Monocyte (primary cell): ENCODE measurements around the genes MAN2A2 and RCCD1.

- PRO-cap, 2 experiments, result no peak in any of the 2 experiments
These were observed 30.4 kb downstream of the CRTC3 start for GRCh38 chr15:90559938-90560763.

DNA sequence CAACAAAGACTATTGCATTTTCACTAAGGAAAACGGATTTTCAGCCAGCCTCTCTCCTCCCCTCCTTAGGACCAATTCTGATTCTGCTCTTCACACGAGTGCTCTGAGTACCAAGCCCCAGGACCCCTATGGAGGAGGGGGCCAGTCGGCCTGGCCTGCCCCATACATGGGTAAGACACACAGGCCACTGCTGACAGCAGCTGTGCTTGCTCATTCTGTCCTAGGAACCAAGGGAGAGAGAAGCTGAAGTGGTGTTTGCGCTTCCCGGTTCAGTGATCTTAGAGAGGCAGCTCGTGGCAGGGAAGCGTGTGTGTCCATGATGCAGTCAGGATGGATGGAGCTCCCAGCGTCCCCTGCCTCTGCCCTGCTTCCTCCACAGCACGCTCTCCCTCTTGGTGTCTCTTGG, 77.6 kb downstream of the CRTC3 start:
- PRO-cap, 2 experiments, result no peak in any of the 2 experiments

GRCh38 chr15:90680678-90680887, 36.6 kb upstream of the BLM start:
- PRO-cap, 2 experiments, result no peak in any of the 2 experiments

DNA sequence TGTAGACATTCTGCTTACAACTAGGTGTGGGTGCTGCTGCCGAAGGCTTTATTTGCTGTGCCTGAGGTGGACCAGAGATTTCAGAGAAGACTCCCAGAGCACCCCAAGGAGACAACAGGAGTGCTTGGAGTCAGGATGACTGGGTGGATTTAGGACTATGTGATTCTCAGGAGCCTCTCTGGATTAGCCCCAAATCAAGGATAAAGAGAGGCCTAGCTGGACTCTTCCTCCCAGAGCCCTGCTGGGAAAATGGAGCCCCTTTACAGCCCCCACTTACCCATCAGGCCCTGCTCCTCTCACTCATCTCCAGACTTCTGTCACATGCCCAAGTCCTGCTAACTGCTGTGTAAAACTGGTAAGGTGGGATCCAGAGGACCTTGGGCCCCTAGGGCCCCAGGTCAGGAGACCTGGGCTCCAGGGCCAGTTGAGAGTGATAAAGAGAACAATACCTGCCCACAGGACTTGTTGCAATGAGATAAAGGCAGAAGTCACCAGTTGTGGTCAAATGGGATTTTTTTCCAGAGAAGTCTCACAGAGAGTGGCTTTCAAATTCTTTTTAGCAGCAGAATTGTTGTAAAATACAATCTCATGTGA, 610 bp downstream of the FURIN start:
- PRO-cap, 2 experiments, result no peak in any of the 2 experiments

GRCh38 chr15:90902822-90903672, at the start of gene MAN2A2:
Gene MAN2A2, plus strand, starts transcription at chr15:90903302.
- PRO-cap, 2 experiments, result peak in 2 of 2 experiments; most common plus-strand start chr15:90903302 (in 1); most common minus-strand start chr15:90903241 (in 2)

DNA sequence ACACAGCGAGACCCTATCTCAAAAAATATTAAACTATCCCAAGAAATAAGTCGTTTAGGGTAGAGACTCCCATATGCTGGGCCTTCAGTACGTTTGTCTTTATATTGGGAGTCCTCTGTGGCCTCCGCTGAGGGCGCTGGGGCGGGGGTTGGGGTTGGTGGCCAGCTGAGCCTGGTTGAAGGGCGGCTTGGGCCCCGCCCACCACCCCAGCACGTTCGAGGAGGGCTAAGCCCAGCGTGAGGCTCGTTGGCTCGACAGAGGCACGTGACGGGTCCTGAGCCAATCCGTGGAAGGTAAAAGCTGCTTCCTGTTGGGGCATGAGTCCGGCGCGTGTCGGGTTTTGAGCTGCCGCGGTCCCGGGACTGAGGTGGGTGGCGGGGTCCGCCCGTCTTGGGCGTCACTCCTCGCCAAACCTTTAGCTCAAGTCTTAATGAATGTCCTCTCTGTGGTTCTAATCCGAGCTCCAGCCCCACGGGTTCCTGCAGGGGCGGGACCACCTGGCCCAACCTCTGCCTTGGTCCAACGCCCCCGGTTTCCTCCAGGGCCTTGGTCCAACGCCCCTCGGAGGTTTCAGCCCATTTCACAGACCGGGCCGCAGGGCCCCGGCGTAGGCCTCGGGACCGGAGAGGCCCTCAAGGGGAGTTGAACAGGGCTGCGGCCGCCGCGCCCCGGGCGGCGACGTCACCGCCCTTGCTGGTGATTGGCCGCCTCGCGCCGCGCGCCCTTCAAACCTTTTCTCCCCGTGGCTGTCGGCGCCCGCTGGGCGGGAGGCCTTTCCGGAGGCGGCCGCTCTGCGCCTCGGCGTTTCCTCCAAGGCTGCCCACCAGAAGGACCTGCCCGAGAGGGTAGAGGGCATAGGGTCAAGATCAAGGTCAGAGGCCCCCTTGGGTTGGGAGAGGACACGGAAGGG, at the start of gene RCCD1:
Gene RCCD1, plus strand, starts transcription at position 303 of the 910 bp plus-strand sequence.
- PRO-cap, 2 experiments, result peak in 2 of 2 experiments; most common plus-strand start position 336 of the sequence (in 2); most common minus-strand start position 628 of the sequence (in 1)

DNA sequence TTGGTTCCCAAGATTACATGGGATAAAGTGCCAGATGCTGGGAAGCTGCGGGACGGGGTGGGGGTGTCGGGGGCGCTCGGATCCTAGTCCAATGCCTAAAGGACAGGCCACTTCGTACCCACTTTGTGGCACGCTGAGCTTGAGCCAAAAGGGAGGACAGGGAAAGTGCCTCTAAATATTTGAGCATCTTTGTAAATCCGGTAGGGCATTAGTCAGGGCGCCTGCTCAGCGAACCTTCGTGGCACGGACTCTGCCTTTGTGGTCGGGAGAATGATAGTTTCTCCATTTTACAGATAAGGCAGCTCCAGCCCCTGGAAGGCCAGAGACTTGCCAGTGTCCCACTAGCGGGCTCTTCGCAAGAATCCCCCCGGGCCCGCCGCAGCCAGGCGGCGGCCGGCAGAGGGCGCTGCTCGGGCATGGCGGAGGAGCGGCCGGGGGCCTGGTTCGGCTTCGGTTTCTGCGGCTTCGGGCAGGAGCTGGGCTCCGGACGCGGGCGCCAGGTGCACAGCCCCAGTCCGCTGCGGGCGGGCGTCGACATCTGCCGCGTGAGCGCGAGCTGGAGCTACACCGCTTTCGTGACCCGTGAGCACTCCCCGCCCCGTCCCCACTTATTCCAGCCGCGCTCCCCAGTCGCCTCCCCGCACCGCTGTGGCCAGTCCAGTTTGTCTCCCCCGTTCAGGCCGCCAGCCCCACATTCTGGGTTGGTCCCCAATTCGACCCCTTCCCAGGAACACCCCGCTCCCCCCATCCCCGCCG, 1.8 kb downstream of the RCCD1 start:
- PRO-cap, 2 experiments, result no peak in any of the 2 experiments

- PRO-cap, 2 experiments, result no peak in any of the 2 experiments
These were observed 766 bp downstream of the VPS33B start for GRCh38 chr15:91021340-91022316.

DNA sequence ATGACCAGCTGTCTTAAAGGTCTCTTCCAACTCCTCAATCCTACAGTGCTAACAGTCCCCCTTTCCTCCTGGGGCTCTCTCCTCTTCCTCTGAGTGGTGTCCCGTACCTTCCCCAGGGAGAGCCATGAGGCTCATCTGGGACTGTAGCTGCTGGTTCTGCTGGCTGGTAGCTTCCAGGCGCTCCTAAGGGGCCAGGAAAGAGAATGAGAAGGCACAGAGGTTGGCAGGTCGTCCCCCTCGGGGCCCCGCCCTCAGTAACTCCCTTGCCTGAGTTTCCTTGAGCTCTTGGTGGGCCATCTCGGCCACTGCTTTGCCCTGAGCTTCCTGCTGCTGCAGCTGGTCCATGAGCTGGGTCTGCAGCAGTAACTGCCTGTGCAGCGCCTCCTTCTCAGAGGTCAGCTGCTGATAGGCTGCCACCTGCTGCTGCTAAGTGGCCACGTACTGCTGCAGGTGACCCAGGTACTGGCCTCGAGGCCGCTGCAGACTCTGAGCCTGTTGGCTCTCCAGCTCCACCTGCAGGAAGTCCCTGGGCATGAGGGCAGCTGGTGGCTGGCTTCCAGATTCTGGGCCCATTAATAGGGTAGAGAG, 10.5 kb upstream of the VPS33B start:
- PRO-cap, 2 experiments, result no peak in any of the 2 experiments

- PRO-cap, 2 experiments, result no peak in any of the 2 experiments
These were observed 123.9 kb downstream of the SV2B start for GRCh38 chr15:91223815-91224425.

- PRO-cap, 2 experiments, result no peak in any of the 2 experiments
These were observed 159.3 kb upstream of the SLCO3A1 start for GRCh38 chr15:91693801-91694915.

GRCh38 chr15:91875260-91875753, 21.8 kb downstream of the SLCO3A1 start:
- PRO-cap, 2 experiments, result no peak in any of the 2 experiments

DNA sequence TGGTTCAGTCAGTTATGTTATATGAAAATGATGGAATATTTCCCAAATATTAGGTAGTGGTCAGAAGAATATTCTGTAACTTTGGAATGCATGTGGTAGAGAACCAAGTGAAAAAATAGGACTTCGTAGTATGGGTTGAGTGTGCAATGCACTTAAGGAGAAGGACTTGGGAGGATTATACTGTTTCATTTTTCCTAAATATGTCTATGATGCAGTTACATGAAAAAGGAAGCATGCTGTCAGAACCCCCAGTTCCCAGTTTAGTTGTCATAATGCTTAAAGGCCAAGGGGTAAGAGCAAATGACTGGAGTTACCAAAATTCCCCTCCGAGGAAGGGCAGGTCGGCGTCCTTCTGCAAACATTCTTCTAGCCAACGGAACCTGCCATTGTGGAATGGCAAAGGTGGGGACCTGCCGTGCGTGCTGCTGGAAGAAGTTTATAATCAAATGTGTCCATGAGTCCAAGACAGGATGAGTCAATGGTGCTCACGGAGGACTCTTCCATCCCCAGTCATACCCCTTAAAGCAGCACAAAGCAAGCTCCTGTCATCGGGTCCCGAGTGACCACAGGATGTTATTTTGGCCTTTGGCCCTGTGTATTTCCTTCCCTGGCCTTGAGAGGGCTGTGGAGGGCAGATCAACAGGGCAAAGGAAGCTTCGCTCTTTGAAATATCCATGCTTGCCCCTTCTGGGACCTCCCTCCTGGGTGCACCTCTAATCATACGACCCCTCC, 93.2 kb downstream of the SLCO3A1 start:
- PRO-cap, 2 experiments, result peak in 2 of 2 experiments; most common plus-strand start position 616 of the sequence (in 2); most common minus-strand start position 360 of the sequence (in 2)

DNA sequence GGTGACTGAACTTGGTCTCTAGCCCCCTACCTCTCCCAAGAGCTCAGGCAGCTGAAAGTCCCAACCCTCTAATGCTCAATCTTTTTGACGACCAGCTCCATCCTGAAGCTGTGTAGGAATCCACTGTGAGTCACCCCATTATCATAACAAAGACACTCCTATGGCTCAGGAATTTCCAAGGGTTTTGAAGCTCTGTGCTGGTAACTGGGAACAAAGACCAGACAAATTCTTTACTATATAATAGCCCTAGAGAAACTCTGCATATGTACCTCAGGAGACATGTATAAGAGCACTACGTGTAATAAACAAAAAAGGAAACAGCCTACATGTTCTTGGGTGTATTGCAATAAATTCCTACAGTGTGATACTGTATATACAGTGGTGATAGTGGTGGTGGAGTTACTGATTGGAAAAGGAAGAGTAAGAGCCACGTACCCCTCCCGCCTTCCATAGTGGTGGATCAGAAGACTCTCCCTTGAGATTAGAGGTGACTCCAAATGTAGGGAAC, 116.6 kb downstream of the ST8SIA2 start:
- PRO-cap, 2 experiments, result no peak in any of the 2 experiments

DNA sequence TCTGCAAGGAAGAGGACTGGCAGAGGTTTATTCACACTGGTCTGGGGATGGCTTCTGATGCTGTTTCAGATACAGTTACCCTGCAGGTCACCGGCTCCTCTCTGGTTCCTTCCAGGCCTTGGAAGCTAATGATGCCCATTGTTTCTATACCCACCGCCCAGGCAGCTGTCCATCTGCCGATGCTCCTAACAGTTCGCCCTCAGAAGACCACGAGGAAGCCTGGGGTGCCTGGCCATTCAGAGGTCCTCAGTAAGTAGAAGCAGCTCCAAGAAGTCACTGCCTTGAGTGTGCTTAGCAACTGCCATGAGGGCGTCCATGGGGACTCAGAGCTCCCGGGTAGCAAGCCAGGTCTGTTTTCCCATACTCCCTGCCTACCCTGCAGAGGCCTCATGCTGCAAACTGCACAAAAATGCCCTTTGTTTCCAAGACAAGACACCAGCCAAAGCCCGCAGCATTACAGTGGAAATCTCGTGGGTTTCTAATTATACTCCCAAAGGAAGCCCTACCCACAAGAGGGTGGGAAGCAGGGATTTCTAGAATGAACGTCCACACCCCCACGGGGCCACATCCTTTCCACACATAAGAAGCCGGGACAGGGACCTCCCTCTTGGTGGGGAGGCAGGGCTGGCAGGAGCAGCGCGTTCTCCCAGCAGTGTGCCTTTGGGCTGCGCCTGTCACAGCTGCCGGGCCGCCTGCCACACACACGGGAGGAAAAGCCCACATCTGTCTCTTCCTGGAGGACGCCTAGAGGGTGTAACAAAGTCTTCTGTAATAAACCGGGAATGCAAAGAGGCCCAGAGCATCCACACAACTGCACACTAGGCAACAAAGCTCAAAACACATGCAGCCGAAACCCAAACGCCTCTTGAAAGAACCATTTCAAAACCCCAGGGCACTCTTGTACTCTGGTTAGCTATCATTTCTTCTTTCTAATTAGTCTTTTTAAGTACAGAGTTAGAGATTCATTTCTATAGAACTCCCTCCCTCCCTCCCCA, 31.1 kb downstream of the FAM174B start:
- PRO-cap, 2 experiments, result no peak in any of the 2 experiments

- PRO-cap, 2 experiments, result peak in 1 of 2 experiments; most common plus-strand start chr15:92883489 (in 1); most common minus-strand start chr15:92883375 (in 1)
These were observed 17.0 kb upstream of the CHD2 start for GRCh38 chr15:92883111-92883581.

GRCh38 chr15:92918754-92919028, 18.6 kb downstream of the CHD2 start:
- PRO-cap, 2 experiments, result peak in 2 of 2 experiments; most common plus-strand start chr15:92918884 (in 2)

DNA sequence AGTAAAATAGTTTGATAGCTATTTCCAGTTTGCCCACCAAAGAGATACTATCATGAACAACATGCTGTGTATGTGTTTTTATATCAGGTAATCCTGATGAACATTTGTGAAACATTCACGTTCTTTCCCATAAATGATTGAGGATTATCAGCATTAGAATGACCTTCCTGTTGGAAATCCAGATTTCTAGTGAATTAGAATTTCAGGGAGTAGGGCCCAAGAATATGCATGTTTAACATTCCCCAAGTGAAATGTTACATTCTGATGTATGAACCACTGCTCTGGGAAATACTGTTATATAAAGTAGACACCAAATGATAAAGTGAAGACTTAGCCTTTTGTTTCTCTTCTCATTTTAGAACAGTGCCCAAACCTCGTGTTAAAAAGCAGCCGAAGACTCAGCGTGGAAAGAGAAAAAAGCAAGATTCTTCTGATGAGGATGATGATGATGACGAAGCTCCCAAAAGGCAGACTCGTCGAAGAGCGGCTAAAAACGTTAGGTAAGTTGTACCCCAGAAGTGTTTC, 39.2 kb downstream of the CHD2 start:
- PRO-cap, 2 experiments, result no peak in any of the 2 experiments

DNA sequence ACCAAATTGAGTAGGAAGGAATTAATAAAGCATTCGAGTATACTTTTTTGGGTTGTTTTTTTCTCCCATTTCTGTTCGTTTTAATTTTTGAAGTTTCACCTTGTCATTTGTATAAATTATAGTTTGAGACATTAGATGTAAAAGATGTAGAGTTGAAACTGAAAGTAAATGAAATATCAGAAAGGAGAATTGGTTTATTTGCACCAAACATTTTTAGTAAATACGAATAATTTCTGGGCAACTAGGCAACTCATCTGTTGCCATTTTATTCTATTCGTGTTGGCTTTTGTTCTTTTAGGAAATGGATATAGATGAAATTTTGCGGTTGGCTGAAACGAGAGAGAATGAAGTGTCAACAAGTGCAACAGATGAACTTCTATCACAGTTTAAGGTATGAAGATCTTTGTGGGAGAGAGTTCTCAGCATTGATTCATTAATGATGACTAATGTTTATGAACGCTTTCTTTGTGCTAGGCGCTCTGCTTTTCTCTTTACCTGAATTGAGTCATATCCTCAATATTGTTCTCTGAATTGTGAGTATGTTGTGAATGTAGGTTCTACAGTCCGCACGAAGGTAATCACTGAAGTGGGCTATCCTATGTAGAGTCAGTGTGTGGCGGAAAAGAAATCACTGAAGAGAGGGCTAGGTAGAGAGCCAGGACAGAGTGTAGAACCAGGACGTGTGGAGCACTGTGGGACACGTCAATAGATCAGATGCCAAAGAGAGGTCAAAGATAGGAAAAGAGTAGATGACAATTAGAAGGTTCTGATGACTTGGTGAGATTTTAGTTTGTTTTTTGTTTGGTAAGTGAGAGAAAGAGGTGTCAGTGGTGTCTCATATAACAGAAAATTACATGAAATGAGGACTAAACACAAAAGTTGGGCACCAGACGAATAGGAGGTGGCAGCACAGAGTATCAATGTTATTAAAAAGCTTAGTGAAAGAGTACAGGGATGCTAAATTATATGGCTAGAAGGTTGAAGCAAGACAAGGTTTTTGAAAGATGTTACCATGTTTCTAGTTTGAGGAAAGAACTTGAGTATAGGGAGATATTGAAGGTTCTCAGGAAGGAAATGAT, 81.3 kb downstream of the CHD2 start:
- PRO-cap, 2 experiments, result peak in 2 of 2 experiments; most common plus-strand start position 400 of the sequence (in 1)

GRCh38 chr15:93002084-93002545, 86.9 kb downstream of the RGMA start:
- PRO-cap, 2 experiments, result no peak in any of the 2 experiments